ENCODE measurements around a stretch of chr2.

GRCh38 chr2:71576488-71576818 is 110.0 kb downstream of the DYSF start:
- RRBS = no CpG with 5 or more reads among the region's 12 CpGs

GRCh38 chr2:71578424-71579355 is 112.2 kb downstream of the DYSF start:
- RRBS = no CpG with 5 or more reads among the region's 26 CpGs

GRCh38 chr2:72115422-72116187 is 32.1 kb downstream of the CYP26B1 start:
- RRBS = no CpG with 5 or more reads among the region's 13 CpGs

- RRBS = 43% methylated on average over 2 of the region's 12 CpGs
Measured at GRCh38 chr2:72137642-72138153, 10.0 kb downstream of the CYP26B1 start.

DNA sequence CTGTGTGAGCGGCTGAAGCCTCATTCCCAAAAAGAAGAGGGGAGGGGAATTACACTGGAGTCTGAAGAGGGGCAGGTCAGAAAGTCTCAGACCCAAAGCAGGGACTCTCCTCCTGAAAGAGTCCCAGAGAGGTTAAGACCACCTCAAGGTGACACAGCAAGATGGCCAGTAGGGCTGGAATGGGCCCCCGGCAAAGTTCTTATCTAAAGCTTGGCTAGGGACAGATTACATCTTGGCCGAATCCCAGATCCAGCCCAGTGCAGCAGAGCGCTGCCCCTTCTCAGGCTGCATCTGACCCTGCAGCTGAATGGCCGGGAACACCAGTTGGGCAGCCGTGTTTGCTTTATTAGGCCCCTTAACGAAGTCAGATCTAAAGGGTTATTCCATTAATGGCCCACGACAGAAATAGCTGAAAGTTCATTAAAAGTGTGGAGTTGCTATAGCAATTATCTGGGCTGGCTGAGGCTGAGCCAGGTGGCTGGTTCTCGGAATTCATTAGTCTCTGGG is 68.5 kb downstream of the EMX1 start:
- RRBS = no CpG with 5 or more reads among the region's 9 CpGs

GRCh38 chr2:73069827-73070374 is 1.6 kb downstream of the SFXN5 start:
- RRBS = no CpG with 5 or more reads among the region's 11 CpGs

DNA sequence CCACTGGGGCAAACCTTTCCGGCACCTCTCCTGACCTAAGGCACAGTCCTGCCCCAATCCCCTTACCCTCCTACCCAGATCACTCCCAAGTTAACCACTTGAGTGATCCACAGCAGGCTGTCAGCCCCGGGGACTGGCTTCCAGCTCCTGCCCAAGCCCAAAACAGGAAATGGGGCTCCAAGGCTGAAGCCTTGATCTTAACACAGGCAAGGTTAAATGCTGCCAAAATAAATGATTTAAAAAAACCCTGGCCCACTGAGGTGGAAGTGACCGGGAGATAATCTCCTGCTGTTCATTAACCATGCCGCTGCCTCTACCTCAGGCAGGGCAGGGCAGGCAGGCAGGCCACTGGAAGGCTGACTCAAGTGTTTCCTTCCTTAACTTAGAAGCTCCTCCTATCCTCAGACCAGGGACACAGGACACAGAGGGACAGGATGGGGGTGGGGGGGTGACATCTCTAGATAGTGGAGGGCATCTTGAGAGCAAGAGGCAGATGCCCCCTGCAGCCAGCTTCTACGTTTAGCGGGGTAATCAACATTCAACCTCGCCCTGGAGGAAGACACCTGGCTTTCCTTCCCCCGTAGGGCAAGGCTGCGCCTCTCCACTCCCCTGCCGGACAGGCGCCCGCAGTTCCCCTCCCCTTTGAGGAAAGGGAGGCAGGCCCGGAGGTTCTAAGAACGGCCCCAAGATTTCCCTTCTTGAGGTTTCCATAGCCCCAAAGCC is 1.3 kb downstream of the RAB11FIP5 start:
- RRBS = 3% methylated on average over 4 of the region's 14 CpGs

- RRBS = 2% methylated on average over 22 of the region's 63 CpGs
Measured at GRCh38 chr2:73176808-73177867, 25.2 kb upstream of the NOTO start.

DNA sequence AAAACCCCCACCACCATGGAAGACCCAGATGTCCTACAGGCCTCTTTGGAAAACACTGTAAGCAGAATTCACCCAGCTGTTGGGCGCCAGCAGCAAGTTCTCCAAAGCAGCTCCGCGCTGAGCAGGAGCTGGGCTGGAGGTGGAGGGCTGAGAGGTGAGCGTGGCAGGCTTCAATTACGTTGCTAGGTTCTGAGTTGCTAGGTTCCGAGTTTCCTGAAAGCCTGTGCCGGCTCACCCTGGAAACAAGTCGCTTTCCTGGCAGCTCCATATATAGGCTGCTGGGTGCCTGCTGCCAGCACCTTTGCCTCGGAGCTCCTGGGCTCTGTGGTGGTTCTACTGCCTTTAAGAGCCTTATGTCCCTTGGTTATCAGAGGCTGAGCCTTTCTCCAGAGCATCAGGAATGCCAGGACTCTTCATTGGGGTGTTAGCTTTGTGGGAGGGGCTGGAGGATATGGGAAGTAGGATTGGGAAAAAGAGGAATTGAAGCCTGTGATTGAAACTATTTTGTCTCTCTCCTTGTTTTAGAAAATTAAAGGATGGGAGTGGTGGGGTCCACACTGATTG is 14.4 kb upstream of the EGR4 start:
- RRBS = no CpG with 5 or more reads among the region's 9 CpGs

DNA sequence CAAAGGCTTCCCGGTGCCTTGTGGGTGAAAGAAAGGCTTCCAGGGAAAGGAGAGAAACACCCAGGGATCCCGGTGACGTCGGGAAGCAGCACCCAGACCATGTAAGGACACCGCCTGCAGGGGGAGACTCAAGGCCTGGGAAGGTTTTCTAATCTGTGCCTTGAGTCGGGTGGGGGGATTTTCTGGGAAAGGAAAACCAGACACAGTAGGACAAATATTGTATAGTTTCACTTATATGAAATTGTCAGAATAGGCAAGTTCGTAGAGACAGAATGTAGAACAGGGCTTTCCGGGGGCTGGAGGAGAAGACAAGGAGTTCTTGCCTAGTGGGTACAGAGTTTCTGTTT is 42.7 kb upstream of the NAT8 start:
- RRBS = no CpG with 5 or more reads among the region's 8 CpGs

DNA sequence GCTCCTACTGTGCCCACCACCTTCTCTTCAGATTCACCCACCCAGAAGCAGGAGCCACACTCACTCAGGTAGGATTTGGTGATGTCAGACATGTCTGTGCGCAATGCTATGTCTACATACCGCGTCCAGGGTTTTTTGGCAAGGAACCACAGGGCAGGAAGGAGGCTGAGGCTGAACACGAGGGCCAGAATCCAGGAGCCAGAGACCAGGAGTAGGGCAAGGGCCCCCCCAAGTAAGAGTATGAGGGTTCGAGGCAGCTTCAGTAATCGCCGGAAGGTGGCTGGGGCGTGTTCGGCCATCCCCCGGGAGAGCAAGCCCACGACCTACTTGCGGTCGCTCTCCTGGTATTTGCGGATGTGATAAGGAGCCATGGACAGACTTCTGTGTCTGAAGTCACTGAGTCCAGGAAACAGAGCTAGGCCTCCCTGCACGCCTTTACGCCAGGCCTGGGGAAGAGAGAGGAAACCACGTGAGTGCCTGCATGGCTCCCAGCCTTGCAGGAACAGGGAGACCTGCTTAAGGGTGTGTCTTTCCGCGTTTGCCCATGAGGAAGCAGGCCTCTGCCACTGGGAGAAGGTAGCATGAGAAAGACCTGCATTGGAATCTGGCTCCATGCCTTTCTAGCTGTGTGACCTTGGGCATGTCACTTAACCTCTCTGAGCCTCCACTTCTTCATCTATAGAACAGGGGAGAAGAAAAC is 36.1 kb downstream of the TPRKB start:
- RRBS = no CpG with 5 or more reads among the region's 19 CpGs

GRCh38 chr2:73741342-73741760 is 4.2 kb upstream of the TPRKB start:
- RRBS = no CpG with 5 or more reads among the region's 3 CpGs

GRCh38 chr2:73837901-73838658 is 9.3 kb downstream of the STAMBP start:
- RRBS = no CpG with 5 or more reads among the region's 4 CpGs

DNA sequence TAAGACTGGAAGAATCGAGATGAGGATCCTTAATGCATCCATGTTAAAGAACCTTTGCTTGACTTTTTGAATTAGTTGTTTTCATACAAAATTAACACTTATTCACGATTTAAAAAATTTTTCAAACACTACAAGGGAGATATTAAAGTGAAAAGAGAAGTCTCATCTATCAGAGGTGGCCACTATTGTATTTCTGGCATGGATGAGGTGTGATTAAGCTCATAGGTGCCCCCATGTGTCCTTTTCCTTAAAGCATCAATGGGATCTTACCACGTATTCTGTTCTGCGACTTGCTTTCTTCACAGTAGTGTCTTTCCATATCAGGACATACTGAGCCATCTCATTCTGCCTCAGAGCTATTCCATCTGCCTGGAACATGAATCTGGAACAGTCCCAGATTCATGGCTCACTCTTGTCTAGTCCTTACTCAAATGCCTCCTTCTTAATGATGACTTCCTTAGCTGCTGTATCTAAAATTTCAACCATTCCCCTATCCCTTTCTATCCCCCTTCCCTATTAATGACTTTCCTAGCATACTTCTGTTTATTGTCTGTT is 10.9 kb downstream of the STAMBP start:
- RRBS = no CpG with 5 or more reads among the region's 4 CpGs

DNA sequence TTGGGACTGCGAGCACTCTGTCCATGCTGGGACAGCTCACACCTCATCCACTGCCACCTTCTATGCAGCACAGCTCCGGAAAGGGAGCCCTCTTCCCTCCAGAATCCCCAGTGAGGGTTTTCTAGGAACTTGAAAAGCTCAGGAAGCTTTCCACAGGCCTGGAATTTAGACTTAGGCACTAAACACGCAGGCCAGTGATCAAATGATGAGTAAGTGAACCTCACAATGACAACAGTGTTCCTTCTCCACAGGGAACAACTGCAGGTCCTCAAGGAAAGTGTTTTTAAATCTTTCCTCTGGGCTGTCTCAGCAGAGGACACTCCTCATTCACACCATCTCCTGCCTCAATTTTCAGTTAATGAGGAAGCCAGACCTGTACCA is 2.1 kb upstream of the ACTG2 start:
- RRBS = no CpG with 5 or more reads among the region's 3 CpGs

- RRBS = no CpG with 5 or more reads among the region's 6 CpGs
Measured at GRCh38 chr2:73894083-73894739, 1.4 kb downstream of the ACTG2 start.

- RRBS = no CpG with 5 or more reads among the region's 12 CpGs
Measured at GRCh38 chr2:73896270-73897050, 3.7 kb downstream of the ACTG2 start.

- RRBS = no CpG with 5 or more reads among the region's 6 CpGs
Measured at GRCh38 chr2:73902049-73902772, 9.4 kb downstream of the ACTG2 start.

GRCh38 chr2:73979574-73980245 is 5.0 kb upstream of the TET3 start:
- RRBS = no CpG with 5 or more reads among the region's 8 CpGs

Measured in epithelial cell of esophagus (primary cell).